ENCODE measurements around a stretch of chr6.

- PRO-cap = no peak
These were observed 138.4 kb downstream of the RFX6 start for GRCh38 chr6:117015307-117015895.

GRCh38 chr6:117592644-117593665, 9.4 kb downstream of the GOPC start:
- PRO-cap = no peak

- PRO-cap = no peak
These were observed 77.4 kb upstream of the SLC35F1 start for GRCh38 chr6:117829589-117830214.

DNA sequence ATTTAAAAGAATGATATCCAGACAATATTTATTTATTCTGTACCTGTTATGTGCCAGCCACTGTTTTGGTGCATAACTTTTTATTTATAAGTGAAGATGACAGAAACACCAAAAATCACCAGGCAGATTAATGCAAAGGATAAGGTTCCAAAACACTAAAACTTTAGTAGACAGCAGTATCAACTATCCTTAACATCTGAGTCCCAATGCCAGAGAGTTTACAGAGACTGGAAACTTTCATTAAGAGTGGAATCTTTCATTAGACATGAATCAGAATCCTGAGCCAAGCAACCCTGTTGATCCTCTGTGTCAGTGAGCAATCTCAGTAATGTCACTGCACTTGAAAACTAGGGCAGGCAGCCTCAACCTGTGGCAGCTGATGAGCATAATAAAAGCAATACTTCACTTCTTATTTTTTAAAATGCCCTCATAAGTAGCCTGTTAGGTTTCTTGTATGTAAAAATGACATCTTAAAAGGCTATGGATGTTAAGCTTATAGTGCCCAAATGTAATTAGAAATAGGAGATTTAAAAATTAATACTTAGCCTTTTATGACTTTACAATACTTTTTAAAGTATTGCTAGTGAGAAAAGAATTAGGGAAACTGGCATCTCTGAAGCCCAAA, 252.7 kb upstream of the PLN start:
- PRO-cap = no peak

DNA sequence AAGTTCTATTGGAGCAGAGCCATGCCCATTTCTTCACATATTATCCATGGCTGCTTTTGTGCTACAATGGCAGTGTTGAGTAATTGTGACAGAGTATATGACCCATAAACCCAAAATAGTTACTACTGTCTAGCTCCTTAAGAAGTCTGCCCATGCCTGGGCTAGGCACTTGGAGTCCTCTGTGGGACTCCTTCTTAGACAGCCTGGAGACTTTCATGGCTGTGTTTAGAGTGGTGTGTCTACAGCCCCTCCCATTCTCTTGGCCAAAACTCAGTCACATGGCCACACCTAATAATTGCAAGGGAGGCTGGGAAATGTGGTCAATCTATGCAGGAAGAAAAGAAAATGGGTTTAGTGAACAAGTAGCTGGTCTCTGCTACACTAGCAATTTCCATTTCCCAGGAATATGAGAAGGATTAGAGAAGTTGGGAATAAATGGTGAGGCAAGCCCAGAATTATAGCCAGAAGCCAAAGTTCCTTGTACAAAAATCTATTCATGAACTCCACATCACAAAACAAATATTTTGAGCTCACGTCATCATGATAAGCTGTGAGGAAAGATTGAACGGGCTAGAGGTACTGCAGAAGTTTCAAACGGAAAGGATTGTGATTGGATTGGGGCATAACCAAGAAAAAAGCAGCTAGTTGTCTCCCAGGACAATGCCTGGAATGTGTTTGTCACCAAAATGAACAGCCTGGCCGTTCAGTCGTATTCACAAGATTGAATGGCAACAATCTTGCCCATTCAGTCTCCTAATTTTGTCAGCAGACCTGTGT, 251.8 kb upstream of the PLN start:
- PRO-cap = no peak

DNA sequence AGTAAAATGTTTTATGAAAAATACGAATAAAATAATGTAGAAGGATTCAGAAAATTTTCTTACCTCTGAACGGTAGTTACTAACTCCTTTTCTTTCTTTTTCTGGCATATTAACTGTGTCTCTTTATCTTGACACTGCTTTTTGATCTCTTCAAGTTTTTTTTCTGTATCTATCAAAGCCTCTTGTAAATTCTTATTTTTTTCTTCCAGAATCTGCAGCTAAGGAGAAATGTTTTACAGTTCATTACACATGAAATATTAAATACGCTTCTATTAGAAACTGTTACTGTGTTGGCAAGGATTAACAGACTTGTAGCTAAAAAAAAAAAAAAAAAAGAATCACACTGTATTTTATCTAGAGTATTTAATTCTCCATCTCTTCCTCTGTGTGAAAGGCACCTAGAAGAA, 66.4 kb upstream of the PLN start:
- PRO-cap = no peak

- PRO-cap = no peak
These were observed 24.9 kb downstream of the CEP85L start for GRCh38 chr6:118626413-118626967.

DNA sequence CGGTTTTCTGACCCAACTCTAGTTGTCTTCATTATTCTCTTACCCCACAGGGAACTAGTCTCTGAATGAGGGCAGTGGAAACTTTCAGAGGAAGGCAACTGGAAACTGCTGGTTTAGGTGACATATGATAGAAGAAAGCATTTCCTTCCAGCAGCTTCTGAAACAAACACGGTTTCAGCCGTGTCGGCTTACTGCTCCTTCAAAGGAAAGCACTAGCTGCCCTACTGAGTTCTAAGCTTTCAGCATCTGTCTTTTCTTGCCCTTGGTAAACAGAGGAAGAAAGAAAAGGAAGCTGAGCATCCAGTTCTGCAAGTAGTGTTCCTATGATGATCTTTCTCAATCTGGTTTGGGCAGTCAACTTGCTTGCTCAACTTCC, 117.5 kb upstream of the CEP85L start:
- PRO-cap = no peak

GRCh38 chr6:118844512-118845300, 49.2 kb upstream of the ASF1A start:
- PRO-cap = no peak

GRCh38 chr6:119034716-119035883, 43.4 kb downstream of the FAM184A start:
- PRO-cap = no peak

- PRO-cap = no peak
These were observed 2.2 kb downstream of the FAM184A start for GRCh38 chr6:119075960-119076988.

DNA sequence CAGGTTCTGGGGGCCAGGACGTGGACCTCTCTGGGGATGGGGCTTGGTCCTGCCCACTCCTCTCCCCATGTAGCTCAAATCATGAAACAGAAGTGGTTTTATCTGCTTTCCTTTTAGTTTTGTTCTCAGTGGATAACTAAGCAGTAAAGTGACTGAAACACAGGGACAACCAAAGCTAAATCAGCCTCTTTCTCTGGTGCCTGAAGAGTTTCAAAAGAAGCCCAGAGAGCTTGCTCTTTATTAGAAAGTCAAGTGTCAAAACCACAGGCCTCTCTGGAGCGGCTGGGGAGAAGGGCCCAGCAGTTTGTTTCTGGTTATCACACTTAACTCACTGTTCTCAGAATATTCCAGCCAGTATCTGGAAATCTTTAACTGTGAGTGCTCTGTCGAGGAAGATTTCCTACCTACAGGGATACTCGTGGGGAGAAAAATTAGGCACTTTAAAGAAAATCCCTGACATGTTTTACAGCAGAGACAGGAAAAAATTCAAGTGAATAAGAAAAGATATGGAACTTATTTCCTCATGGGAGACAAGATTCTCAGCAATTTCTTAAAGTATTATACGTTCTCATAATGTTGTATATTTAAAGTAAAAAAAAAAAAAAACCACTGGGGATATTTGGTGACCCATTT, 60.7 kb upstream of the FAM184A start:
- PRO-cap = no peak

- PRO-cap = no peak
These were observed 111.1 kb upstream of the FAM184A start for GRCh38 chr6:119189516-119190070.

- PRO-cap = no peak
These were observed 108.3 kb downstream of the MAN1A1 start for GRCh38 chr6:119241154-119241667.

GRCh38 chr6:119250506-119250971, 99.0 kb downstream of the MAN1A1 start:
- PRO-cap = no peak

GRCh38 chr6:119258735-119259798, 90.5 kb downstream of the MAN1A1 start:
- PRO-cap = no peak

DNA sequence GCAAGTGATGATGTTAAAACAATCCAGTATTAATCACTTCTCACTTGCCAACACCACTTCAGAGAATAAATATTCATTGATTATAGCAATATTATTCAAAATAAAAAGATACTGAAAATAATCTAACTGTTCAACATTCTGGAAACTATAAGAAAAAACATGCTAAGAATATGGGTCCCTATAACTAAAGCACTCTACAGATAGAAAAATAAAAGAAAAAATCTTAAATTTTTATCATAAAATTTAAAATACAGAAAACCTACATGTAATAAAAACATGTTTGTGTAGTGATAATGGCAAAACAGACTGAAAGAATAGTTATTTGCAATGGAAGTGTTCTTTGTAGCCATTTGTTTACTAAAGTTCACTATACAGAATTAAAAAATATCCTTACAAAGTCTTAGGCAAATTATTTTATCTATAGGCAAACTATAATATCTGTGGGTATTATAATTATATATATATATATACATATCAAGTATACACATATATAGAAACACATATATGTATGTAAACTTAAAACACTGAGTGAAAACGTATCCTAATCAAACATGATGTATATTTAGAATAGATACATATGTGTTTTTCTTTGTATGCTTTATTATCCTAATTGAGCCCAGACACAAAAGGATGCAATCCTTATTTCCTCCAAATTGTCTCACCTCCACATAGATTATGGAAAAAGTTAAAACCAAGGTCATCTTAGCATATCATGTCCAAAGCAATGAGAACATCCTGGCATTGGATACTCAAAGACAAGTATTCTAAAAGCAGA, 60.8 kb downstream of the MAN1A1 start:
- PRO-cap = no peak

GRCh38 chr6:119334740-119335443, 14.7 kb downstream of the MAN1A1 start:
- PRO-cap = no peak

DNA sequence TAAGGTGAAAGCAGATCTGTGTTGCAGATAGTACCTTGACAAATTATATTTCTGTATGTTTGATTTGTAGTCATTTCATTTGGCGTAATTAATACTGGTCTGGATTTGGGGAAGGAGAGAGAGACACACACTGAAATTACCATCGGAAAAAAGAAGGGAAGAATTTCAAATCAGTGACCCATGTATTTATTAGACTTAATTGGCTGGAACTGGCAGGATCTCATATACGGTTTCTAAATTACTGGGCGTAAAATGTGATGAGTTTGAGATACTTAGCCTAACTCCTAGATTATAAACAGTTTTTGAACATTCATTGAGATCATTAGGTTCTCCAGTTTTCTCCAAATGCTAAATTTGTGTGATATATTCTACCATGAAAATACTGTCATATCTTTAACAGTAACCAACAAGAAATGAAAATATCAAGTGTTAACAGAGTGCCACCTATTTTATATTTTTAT, 6.0 kb upstream of the MAN1A1 start:
- PRO-cap = no peak

DNA sequence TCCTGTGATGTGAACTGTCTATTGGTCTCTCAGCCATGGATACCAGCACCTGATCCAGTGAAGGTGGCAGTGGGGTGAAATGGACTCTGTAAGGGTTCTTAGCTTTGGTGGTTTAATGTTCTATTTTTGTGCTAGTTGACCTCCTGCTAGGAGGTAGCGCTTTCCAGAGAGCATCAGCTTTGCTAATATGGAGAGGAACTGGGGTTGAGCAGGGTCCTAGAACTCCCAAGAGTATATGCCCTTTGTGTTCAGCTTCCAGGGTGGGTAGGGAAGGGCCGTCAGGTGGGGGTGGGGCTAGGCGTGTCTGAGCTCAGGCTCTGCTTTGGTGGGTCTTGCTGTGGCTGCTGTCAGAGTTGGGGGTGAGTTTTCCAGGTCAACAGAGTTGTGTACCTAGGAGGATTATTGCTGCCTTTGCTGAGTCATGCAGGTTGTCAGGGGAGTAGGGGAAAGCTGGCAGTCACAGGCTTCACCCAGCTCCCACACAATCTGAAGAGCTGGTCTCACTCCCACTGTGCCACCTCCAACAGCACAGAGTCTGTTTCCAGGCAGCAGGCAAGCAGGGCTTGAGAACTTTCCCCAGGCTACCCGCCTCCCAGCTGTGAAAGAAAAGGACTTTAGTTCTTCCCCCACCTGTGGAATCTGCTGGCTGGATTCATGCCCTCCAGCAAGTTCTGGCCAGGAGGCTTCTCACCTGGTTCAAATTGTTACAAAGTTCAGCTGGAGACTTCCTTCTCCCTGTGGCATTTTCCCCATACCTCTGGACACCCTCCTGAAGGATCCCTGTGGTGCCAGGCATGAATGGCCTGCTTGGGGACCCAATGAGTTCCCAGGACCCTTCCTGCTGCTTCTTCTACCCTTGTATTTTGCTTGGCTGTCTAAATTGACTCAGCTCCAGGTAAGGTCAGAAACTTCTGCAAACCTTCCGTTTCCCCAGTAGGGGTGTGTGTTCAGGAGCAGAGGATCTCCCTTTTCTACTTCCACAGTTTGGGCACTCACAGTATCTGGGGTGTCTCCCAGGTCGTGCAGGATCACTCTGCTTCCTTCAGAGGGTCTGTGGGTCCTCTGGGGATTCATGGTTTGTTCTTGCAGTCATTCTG, 377.9 kb upstream of the MAN1A1 start:
- PRO-cap = no peak